ENCODE measurements around a stretch of chr10.

DNA sequence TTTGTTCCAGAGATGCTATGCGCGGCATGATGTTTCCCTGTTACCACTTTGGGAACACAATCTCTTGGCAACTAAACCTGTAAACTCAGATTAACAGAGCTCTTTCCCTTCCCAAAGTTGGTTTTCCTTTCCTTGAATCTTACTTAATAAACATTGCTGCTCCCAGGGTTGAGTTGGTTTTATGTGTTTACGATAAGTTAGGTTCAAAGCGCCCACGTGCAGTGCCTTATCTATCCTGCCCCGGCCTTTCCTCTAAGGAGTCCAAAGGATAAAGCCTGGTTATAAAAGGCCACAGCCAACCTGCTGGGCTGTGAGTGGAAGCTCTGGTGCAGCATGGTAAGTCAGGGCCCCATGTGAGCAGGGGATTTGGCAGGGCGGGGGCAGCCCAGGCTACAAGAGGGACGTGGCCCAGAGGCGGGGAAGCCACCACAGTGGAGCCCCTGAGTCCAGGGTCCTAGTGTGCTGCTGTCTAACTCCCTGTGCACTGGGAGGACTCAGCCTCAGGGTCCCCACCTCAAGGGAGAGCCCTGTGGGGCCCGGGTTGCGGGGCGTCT is 30.0 kb downstream of the PNLIPRP1 start:
- RRBS = no CpG with 5 or more reads among the region's 12 CpGs

DNA sequence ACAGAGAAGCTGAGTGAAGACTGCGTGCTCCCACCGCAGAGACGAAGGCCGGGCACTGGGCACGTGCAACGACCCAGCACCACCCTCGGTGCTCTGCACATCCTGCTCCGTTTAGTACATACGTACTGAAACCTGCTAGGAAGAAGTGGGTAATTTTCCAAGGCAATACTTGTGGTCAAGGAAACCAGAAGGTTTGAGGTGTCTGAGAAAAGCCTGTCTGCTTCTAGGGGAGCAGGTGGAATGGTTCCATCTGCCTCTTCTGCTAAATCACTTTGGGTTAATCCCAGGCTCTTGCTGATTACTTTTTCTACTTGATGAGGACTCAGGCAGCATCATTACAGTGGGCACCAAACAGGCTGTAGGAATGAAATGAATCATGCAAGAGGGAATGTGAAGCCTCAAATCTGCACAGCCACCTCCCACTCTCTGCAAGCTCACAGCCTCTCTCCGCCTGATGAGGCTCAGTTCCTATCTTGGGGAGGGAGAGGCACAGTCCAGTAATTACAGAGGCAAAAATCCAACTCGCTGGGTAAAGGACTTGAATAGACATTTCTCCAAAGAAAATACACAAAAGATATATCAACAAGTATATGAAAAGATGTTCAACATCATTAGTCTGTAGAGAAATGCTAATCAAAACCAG is 34.1 kb downstream of the HSPA12A start:
- RRBS = 15% methylated on average over 4 of the region's 11 CpGs

DNA sequence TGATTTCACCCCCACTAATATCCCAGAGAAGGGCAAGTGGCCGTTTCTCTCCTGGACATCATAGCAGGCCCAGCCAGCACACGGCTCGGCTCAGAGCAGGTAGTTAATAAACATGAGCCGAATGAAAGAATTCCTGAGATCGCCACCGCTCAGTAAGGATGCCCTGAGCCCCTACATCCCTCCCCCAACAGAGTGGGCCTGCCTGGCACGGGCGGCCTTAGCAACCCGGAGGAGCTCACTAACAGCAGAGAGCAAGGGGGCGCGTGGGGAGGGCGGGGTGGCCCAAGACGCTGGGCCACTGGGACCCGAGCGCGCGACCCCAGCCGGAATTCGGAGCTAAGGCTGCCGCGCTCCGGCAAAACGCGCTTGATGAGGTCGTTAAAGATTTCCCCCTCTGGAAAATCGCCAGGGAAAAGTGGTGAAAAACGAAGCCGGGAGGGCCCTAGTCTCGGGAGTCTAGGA is 387 bp upstream of the ENO4 start:
- RRBS = 2% methylated on average over 14 of the region's 29 CpGs

DNA sequence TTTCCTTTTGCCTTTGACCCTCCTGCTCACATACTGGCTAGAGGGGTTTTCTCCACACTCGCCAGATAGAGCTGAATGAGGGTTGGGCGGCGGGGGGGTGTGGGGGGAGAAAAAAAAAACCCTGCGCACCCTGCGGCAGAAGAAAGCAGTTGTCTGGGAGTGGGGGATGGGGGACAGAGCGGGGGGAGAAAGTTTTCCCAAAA is 575 bp upstream of the VAX1 start:
- RRBS = no CpG with 5 or more reads among the region's 6 CpGs

- RRBS = no CpG with 5 or more reads among the region's 6 CpGs
These were observed 7.9 kb downstream of the SLC18A2 start for GRCh38 chr10:117248813-117249158.

GRCh38 chr10:117283115-117283600 is 42.2 kb downstream of the SLC18A2 start:
- RRBS = no CpG with 5 or more reads among the region's 2 CpGs

GRCh38 chr10:117361235-117361950 is 13.8 kb downstream of the PDZD8 start:
- RRBS = no CpG with 5 or more reads among the region's 3 CpGs

GRCh38 chr10:117373829-117374169 is 1.4 kb downstream of the PDZD8 start:
- RRBS = no CpG with 5 or more reads among the region's 11 CpGs

GRCh38 chr10:117720947-117721653 is 178.6 kb downstream of the EMX2 start:
- RRBS = 40% methylated on average over 5 of the region's 21 CpGs

DNA sequence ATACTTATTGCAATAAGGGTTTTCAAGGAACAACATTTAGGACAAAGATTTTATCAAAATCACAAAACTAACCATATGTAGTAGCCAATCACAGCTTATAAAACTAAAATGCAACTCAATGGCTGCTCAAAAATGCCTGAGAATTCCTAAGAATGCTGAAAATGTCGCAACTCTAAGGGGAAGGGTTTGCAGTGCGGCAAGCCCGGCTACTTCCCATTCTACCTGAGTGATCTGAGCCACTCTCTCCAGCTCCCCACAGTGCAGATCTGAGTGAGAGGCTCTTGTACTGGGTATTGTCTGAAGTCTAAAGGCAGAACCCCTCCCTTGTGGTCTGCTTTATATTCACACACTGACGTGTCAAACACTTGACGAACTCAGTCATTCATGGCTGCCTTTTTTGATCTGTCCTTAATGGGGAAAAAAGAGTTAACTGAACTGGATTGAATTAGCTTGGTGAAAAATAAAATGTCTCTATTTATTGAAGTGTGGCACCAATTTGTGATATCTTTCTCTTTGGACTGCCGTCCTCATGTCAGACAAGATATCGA is 28.8 kb downstream of the RAB11FIP2 start:
- RRBS = no CpG with 5 or more reads among the region's 7 CpGs

DNA sequence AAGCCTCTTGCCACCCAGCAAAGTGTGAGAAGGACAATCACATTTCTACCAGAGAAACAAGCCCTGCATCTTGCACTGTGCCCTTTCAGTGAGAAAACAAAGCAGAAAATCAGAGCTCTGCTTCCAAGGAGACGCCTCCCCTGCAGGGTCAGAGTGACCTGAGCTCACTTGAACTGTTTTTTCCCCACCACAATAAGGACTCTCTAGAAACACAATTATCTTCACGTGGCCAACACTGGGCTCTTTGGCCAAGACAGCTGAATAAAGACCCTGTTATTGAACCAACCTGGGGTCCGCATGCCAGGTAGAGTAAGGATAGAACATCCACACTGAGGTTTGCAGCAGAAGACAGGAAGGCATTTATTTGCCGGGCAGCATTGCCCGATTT is 30.1 kb upstream of the PRLHR start:
- RRBS = no CpG with 5 or more reads among the region's 5 CpGs

DNA sequence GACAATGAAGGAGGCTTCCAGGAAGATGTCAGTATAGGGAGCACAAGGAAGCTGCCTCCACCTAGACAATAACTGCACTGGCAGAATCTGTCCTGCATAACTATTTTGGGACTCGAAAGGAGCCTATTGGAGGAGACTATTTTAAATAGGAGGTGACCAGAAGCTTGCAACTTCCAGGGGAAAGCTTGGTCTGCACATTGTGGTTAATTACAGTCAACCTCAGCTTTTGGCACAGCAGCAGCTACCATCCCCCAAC is 46.3 kb upstream of the NANOS1 start:
- RRBS = no CpG with 5 or more reads among the region's 1 CpG

GRCh38 chr10:119052438-119052995 is 23.0 kb downstream of the NANOS1 start:
- RRBS = no CpG with 5 or more reads among the region's 3 CpGs

DNA sequence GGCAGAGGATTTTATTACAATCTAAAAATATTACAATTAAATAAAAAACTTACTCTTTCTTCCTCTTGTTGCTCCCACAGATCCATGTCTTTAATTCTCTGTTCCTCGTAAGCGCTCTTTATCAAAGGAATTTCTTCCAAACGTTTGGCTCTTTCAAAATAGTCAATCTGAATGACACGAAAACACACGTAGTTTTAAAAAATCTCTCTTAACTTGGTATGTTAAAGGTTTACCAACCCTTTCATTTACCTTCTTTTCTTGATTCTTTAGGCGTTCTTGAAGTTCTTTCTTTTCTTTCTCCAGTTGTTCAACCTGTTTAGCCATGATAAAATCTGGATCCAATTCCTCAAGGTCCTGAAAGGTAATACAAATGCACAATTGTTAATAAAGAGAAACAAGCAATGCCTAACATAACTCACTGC is 23.9 kb downstream of the EIF3A start:
- RRBS = no CpG with 5 or more reads among the region's 6 CpGs

- RRBS = no CpG with 5 or more reads among the region's 2 CpGs
These were observed 13.9 kb downstream of the GRK5 start for GRCh38 chr10:119221270-119221671.

DNA sequence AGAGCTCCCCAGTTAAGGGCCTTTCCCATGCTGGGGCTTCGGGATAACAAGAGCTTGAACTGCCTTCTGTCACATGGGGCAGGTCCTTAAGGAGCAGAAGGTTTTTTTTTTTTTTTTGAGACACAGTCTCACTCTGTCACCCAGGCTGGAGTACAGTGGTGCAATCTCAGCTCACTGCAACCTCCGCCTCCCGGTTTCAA is 31.7 kb downstream of the GRK5 start:
- RRBS = no CpG with 5 or more reads among the region's 3 CpGs

DNA sequence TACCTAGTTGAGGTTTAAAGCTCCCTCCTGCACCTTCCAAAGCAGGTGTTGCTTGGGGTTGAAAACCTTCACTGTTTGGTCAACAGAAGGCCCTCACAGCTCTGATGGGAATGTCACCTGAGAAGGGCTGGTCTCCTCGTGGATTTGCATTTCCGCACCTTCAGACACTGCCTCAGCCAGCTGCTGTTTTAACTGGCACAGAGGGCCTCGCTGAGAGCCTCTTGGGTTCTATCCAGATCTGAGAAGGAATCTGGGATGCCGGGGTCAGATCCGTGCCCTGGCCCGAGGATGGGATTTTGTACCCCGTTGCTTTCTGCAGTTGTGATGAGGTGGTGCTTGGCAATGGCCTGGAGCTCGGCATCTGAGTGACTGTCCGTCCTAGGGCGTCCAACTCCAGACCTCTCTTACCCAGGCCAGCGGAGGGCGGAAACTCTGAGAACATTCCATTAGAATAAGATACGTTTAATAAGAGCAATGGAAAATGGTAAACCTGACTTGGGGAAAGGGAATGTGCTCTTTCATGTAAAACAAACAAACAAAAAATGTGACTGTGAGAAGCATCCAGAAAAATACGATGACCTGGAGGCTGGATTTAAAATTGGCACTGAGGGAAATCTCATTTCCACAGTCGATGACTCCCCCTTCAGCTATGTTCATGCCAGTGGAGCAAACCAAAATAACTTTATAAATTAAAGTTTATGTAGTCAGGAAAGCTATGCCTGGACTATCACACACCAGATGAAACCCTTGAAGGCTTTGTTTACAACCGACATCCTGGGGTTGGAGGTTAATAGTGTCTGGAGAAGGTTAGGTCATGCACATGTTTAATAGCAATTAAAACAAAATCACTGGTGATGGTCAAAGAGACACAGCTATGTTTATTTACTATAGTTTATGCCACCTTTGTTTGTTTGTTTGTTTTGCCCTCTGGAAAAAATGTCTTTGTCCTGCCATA is 39.6 kb downstream of the GRK5 start:
- RRBS = no CpG with 5 or more reads among the region's 16 CpGs

GRCh38 chr10:119305575-119306557 is 98.5 kb downstream of the GRK5 start:
- RRBS = no CpG with 5 or more reads among the region's 17 CpGs

GRCh38 chr10:119318586-119319300 is 111.4 kb downstream of the GRK5 start:
- RRBS = no CpG with 5 or more reads among the region's 11 CpGs

DNA sequence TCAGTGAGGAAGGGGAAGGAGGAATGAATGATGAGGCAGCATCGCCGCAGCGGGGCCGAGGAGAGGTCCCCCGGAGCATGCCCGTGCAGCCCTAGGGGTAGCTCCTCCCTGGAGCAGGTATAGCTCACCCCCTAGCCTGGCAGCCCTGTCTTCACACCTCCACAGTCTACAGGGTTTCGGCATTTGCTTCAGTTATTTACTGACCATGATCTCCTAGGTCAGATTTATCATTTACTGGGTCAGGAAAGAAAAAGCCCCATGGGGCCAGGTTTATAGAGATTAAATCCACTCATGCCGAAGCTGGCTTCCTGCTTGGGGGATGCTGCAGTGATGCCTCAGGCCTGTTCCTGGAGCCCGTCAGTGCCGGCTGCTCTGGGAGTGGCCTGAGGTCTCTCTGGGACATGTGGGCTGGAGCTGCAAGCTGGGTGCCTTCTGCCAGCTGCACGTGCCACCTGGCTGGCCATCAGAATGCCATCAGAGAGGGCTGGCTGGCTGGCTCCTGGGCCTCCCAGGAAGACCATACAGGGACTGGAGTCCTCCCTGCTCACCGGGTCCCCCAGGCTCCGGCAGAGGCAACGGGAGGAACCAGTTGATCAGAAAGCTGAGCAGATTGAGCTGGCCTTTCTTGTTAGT is 138.9 kb downstream of the GRK5 start:
- RRBS = no CpG with 5 or more reads among the region's 14 CpGs

All from brain (tissue), 1 donor.